RPMI7951 (cell line): Measurements from ENCODE around the genes SP2 and SKAP1.

GRCh38 chr17:47895958-47896982 is at the start of gene SP2:
Gene SP2 (plus strand): TSS chr17:47896236.
- RAMPAGE, long total RNA, result no peak

- RAMPAGE, long total RNA, result no peak
Observed at GRCh38 chr17:47901930-47902490, 6.0 kb downstream of the SP2 start.

DNA sequence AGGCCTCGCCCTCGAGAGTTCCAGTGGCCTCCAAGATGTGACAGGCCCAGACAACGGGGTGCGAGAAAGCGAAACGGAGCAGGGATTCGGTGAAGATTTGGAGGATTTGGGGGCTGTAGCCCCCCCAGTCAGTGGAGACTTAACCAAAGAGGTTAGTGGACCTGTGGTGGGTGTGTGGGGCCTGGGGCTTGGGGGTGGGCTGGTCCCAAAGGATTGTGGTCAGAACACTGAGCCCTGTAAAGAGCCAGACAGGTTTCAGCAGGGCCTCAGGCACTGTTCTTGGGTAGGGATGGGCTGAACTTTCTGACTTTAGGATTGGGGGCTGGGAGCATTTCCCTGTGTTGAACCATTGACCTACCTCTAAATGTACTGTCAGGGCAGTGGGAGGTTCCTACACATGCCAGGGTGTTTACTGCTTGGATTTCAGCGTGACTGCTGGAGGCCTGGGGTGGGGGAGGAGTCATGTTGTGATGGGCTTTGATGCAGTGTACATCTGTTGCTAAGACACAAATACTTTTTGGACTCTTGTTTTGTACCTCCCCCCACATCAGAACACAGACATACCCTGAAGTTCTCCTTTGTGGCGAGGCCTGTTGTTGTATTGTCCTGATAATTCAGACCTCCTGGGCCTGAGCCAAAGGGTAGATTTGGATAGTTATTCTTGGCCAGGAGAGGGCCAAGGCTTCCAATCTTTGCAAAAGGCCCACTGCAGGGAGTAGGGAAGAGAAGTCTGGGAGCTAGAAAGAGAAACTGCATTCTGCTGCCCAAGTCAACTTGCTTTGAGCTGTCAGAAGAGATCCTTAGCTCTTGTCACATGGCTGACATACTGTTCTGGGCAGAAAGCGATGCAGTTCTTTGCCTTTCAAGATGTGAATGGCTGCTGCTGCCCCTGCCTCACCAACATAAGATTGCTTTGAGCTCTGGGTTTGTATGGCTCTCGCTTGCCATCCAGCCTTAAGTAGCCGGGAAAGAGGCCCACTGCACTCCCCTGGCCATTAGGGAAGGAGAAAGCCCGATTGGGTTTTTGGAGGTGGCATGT is 3.6 kb downstream of the NFE2L1 start:
- RAMPAGE, long total RNA, result no peak

- RAMPAGE, long total RNA, result no peak
Observed at GRCh38 chr17:48103170-48103414, 1.8 kb upstream of the CBX1 start.

DNA sequence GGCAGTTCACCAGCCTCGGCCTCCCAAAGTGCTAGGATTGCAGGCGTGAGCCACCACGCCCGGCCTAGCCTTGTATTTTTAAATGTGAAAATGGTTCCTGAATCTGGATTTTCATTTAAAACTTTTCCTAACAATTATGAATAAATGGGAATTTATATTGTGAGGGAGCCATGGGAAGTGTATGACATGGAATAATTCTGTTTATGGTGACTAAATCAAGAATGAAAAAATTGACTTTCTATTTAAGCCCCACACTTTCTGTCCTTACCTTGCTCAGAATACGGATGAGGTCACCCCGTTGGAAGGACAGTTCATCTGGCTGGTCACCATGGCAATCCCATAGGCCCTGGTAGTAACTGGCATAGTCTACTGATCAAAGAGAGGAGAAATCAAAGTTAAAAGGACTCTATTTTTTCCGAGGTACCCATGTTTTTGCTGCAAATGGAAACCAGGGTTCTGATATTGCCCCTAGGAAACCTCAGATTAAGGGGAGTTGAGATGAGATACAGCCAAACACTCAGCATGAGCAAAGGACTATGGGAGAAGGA is 54.7 kb downstream of the SNX11 start:
- RAMPAGE, long total RNA, result no peak

- RAMPAGE, long total RNA, result no peak
Observed at GRCh38 chr17:48254815-48255362, 147.3 kb downstream of the SNX11 start.

DNA sequence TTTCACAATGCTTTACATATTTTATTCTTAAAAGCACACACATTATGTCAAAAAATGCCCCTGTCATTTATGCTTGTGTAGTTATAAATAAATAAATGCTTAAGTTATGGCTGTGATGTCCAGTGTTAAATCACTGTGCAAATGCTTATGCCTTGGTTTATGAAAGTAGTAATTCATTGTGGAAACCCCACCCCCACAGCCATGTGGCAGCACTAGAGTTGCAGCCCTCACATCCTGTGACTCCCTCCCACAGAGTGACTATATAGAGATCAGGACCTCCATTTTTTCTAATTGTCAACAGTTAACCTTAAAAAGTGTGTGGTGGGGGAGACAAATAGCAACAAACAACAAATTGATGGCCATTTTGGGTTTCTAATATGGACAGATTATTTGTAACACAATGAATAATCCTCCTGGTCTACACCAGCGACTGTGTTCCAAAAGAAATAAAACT is 2.4 kb downstream of the SKAP1 start:
- RAMPAGE, long total RNA, result no peak

DNA sequence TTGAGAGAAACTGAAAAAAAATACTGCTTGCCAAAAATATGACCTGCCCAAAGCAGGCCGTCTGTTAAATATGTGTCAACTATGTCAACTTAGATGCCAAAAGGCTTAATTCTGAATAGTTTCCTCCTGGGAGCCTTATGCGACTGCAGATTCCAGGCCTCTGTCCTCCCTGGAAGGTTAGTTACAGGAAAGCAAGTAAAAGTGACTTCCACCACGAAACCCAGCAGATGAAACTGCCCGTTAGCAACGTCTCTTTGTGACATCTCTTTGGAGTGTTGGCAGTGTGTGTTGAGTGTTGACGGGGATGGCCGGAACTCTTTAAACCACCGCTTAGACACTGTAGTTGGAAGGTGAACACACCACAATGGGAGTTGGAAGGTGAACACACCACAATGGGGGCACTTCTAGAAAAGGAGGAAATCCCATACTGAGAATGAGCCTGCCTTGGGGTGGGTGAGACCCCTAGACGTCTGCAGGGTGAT is 908 bp downstream of the SKAP1 start:
- RAMPAGE, long total RNA, result no peak

- RAMPAGE, long total RNA, result no peak
Observed at GRCh38 chr17:48429852-48430417, at the start of gene SKAP1. Gene SKAP1 (minus strand): TSS chr17:48430214.

- RAMPAGE, long total RNA, result no peak
Observed at GRCh38 chr17:48542938-48543190, 2.0 kb downstream of the HOXB2 start.

DNA sequence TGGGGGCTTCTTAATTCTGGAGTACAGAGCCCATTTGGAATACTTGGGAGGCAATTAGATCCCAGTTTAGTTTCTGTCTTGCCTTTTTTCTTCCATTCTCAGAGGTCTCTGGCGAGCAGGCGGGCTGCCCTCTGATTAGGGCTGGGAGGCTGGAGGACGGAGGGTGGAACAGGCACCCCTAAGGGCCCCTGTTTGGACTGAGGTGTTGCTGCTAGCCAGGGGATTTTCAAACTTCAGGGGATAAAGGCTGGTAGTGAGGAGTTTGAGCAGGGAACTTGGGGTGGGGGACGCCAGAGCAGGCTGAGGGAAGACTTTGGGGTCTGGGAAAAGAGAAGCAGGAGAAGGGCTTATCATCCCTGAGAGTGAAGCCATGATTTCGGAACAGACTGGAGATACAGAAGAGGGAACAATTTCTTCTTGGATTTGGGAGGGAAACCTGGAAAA is 13.6 kb upstream of the HOXB2 start:
- RAMPAGE, long total RNA, result no peak

GRCh38 chr17:48643256-48643716 is 17.1 kb upstream of the HOXB9 start:
- RAMPAGE, long total RNA, result no peak

DNA sequence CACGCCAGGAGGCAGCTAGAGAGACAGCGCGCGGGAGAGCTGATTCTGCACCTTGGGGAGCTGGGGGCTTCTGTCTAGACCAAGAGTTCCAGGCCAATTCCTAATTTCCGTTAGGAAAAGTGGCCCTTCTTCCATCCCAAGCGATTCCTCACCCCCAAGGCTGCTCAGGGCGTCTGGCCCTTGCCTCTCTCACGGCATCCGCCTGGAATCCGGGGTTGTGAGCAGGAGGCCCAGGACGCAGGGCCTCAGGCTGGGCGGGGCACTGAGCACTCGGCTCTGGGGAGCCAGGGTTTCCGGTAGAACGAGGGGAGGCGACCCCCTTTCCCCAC is 19.8 kb upstream of the HOXB9 start:
- RAMPAGE, long total RNA, result no peak

- RAMPAGE, long total RNA, result no peak
Observed at GRCh38 chr17:48760371-48760876, 31.9 kb upstream of the HOXB13 start.

DNA sequence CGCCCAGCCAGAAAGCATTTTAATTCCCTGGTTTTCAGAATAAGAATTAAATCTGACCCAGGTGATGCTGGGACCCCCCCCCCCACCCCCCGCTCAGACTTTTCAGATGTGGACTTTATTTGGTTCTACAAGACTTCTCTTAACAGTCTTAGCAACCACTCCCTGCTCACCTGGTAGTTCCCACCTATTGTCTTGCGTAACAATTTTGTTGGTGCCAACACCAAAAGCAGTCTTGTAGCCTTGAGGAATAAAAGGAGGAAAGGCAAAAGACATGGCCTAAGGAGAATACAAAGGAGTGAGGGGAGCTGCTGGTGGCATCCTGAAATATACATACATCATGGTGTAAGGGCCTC is 5.1 kb downstream of the TTLL6 start:
- RAMPAGE, long total RNA, result no peak

GRCh38 chr17:48870154-48870674 is 22.4 kb upstream of the ATP5MC1 start:
- RAMPAGE, long total RNA, result no peak

DNA sequence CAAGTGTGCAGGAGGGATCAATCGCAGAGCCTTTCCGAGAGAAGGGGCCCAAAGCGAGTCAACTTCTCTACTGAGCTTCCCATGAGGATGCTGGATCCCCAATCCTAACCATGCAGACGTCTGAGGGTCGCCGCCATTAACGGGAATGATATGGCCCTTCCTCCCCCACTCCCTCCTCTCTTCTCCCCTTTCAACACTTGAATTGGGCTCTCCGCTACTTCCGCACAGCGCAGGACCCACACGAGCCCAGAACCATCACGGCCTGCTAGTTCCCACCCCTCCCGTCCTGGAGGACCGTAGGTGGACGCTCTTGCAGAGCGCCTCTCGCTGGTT is 226 bp upstream of the UBE2Z start:
- RAMPAGE, long total RNA, result no peak

DNA sequence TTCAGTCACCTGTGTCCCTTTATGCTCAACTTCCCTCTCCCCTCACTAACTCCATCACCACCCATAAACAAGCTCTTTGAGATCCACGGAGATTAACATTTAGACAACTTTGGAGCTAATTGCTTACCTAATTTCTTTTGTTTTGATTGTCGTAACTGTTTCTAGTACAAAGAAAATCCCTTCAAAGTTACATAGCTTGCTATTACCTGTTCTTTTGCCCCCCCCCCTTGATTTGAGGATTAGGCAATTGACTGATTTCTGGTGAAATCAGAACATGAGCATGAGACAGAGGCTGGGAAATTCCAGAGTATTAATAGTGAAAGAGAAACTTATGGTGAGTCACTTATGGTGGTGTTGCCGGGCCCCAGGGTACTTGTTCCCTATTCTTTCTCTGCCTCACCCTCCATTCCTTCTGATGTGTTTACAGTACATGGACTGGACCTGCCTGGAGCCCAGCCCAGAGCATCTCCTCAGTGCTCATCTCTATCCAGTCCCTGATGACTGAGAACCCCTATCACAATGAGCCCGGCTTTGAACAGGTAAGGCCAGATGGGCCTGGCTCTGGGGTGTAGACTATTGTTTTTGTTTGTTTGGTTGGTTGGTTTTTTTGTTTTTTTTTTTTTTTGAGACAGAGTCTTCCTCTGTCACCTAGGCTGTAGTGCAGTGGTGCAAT is 7.6 kb downstream of the UBE2Z start:
- RAMPAGE, long total RNA, result no peak

GRCh38 chr17:48991101-48991538 is 6.1 kb upstream of the IGF2BP1 start:
- RAMPAGE, long total RNA, result no peak

DNA sequence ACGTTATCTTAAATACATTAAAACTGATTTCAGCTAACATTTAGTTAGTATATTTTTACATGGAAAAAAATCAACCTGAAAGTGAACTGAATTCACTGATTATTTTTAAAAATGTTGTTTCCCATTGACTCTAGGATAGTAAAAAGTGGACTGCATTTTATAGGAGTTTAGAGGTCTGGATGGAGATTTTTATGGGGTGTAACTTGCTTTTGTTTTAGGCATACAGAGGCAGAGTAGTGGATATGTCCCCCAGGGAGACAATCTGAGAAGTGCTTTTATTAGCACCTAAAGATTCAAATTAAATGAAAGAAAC is 2.8 kb upstream of the IGF2BP1 start:
- RAMPAGE, long total RNA, result no peak